BE2C (cell line): ENCODE results near the genes GABRA5, GABRG3 and TJP1.

- RRBS: no CpG with 5 or more reads among the region's 3 CpGs
These were observed 426.1 kb upstream of the ATP10A start for GRCh38 chr15:26289290-26289616.

- RRBS: 8% methylated on average over 78 of the region's 131 CpGs
These were observed at the start of gene GABRA5 for GRCh38 chr15:26866303-26867756. TSS of gene GABRA5 (plus strand) at chr15:26867062.

GRCh38 chr15:26970663-26971795 lies at the start of gene GABRG3:
TSS of gene GABRG3 (plus strand) at chr15:26971181.
- RRBS: 3% methylated on average over 66 of the region's 112 CpGs

DNA sequence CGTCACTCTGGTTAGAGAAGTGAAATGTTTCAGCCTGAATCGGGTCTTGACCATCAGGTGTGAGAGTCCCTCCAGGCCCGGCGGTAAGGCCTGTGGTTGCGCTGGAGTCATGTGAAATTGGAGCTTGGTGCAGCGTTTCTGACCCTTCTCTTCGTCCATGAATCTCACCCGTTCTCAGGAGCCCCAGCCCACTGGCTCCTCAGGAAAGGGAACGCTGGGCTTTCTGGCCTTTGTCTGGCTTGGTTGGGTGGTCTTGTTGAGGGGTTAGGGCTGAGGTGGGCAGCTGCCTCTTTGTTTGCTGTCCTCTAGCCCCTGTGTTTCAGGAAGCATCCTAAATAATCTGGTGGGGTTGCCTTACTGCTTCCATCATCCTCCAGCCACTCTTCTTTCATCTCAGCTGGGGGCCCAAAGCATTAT lies 93.3 kb downstream of the GABRG3 start:
- RRBS: no CpG with 5 or more reads among the region's 9 CpGs

GRCh38 chr15:28159325-28159700 lies 60.2 kb upstream of the OCA2 start:
- RRBS: no CpG with 5 or more reads among the region's 6 CpGs

- RRBS: no CpG with 5 or more reads among the region's 20 CpGs
These were observed 61.5 kb upstream of the OCA2 start for GRCh38 chr15:28160422-28161169.

DNA sequence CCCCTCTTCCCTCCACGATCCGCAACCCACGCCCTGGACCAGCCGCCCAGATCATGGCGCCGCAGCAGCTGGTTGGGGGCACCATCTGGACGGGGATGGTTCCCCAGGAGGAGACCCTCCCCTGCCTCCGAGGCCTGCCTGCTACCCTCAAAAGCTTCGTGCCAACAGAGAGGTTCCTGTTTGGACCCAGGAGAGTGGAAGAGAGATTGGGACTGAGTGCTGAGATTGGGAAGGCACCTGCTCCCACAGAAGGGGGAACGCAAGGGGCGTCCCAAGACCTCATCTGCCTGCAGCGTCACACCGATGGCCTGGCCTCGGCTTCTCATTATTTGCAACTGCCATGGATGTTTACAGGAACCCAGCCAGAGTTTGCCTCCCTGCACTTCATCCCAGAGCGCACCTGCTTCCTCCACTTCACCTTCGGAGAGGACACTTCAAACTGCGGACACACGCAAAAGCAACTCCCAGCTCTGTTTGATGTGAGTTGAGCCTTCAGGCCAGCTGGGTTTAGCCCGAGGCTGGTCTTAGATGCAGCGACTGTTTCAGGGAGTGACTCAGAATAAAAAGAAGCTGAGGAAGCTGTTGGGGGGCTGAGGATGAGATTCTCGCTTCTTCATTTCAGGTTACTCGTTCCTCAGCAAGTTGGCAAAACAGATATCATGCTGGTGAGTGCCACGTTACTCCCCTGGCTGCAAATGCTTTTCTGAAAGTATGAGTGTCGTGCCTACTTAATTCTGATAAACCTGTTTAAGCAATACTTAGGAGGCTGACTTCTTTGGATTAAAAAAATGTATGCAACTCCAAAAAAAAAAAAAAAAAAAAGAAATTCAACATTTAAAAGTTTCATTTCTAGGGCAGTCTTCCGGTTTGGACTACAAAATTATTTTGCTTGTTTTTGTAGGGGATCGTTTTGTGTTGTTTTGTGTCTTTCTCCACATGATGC lies 58.7 kb downstream of the GOLGA6L7 start:
- RRBS: no CpG with 5 or more reads among the region's 26 CpGs

DNA sequence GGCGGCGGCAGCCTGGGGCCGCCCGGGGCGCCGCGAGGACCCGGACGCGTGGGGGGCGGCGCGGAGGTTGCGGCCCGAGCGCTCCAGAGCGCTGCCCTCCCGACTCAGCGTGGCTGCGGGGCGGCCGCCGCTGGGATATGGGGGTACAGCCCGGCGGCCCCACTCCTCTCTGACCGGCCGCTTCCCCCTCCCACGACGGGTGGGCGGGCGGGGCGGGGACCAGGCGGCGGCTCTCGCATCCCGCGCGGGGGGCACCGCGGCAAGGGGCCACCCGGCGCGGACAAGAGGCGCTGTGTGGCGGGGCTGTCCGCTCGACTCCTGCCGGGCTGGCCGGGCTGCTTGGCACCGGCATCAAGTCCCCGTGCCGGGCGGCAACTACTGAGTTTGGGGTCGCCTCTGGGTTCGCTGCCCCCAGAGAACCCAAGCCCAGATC lies 554 bp downstream of the APBA2 start:
- RRBS: under 1% methylated on average over 21 of the region's 55 CpGs

GRCh38 chr15:29348227-29348780 lies 78.7 kb upstream of the NSMCE3 start:
- RRBS: no CpG with 5 or more reads among the region's 12 CpGs

DNA sequence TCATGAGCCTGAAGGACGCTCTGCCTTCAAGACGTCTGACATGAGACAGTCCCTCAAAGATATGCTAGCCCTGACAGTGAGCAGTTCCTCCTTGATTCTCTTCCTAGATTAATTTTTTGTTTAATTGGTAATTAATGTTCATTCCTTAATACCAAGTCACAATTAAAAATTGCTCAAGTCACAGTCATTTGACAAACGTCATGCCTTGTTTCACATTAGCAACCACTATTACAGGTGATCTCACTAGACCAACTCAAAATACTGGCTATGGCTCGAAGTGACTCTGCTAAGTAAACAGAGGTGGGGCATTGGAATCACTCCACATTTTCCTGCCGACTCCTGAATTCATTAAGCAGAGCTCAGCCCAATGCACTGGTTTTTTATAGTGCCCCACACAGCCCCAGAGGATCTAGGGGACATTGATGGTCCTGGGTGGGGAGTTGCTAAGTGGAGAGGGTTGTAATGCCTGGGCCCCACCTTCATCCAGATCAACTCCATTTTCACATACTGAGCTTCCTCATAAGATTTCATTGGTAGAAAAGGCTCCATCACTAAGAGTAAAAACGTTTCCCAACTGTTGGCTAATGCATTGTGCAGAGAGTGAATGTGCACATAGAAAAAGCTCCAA lies 100.0 kb downstream of the ENTREP2 start:
- RRBS: no CpG with 5 or more reads among the region's 6 CpGs

- RRBS: no CpG with 5 or more reads among the region's 26 CpGs
These were observed 103.7 kb downstream of the TJP1 start for GRCh38 chr15:29718459-29719158.

GRCh38 chr15:29790372-29791057 lies 31.8 kb downstream of the TJP1 start:
- RRBS: no CpG with 5 or more reads among the region's 11 CpGs

DNA sequence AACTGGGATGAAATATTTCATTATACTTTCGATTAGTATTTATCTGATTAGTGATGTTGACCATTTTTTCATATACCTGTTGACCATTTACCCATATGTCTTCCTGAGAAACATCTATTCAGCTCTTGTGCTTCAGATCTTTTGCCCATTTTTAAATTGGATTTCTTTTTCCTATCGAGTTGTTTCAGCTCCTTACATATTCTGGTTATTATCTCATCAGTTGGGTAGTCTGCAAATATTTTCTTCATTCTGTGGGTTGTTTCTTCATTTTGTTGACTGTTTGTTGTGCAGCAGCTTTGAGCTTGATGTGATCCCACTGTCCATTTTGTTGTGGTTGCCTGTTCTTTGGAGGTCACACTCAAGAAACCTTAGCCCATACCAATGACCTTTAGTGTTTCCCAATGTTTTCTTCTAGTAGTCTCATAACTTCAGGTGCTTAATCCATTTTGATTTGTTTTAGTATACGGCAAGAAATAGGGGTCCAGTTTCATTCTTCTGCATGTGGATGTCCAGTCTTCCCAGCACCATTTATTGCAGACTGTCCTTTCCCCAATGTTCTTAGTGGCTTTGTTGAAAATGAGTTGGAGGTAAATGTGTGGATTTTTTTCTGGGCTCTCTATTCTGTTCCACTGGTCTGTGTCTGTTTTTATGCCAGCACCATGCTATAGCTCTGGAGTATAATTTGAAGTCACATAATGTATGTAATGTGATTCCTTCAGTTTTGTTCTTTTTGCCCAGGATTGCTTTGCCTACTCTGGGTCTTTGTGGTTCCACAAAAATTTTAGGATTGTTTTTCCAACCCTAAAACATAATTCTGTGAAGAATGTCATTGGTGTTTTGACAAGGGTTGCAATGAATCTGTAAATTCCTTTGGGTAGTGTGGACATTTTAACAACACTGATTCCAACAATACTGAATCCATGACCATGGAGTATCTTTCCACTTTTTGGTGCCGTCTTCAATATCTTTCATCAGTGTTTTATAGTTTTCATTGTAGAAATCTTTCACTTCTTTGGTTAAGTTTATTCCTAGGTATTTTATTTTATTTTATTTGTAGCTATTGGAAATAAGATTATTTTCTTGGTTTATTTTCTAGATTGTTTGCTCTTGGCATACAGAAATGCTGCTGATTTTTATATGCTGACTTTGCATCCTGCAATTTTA lies 30.1 kb downstream of the TJP1 start:
- RRBS: no CpG with 5 or more reads among the region's 4 CpGs

DNA sequence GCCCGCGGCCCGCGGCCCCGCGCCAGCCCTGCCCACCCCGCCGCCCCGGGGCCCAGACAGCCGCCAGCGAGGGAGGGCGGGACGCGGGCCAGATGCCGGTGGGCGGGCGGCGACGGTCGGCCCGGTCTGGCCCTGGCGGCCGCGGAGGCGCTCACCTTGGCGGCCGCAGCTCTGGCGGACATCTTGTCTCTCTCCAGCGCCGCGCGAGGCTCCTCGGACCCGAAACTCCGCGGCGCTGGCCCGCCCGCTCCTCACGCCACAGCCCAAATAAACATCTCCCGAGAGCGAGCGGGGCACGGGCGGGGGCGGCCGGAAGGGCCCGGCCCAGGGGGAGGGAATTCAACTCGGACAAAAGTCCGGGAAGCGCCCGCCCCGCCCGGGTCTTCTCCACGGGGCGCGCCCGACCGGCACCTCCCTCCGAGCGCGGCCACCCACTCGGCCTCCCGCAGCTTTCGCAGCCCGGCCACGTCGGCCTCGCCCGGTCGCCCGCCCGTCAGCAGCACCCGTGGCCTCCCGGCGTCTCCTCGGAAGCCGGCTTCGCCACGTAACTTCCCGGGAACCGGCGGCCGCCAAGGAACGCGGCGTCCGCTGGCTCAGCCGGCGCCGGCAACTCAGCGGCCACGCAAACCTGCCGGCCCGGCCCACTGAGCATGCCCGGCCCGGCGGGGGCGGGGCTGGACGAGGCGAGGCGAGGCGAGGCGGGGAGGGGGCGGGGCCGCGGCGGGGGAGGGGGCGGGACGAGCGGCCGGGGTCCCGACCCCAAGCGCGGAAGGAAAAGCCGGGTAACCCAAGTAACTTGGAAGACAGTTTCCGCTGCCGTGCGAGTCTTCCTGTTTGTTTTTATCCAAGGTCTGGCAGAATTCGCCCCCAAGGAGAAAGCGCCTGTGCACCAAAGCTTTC lies at the start of gene TJP1:
Gene TJP1 (minus strand): TSS at position 622 of the 900 bp plus-strand sequence.
- RRBS: 1% methylated on average over 41 of the region's 121 CpGs

DNA sequence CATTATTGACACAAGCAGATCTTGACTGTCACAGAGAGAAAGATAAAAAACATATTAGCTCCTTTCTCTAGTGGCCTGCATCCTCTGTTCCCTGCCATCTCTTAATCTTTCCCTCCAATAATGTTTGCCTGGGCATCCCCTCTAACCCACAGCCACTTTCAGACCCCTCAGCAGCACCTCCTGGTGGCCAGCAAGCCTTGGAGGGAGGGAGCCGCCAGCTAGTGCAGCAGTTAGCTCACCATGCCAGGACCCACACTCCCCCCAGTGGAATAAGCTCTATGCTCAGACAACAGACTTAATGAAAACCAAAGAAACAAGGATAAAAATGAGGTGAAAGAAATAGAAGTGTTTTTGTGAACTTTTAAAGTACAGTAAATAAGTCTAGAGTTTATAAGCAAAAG lies 103.5 kb upstream of the TJP1 start:
- RRBS: no CpG with 5 or more reads among the region's 1 CpG

- RRBS: 0% methylated on average over 3 of the region's 21 CpGs
These were observed 22.7 kb downstream of the GOLGA8H start for GRCh38 chr15:30626534-30626958.

DNA sequence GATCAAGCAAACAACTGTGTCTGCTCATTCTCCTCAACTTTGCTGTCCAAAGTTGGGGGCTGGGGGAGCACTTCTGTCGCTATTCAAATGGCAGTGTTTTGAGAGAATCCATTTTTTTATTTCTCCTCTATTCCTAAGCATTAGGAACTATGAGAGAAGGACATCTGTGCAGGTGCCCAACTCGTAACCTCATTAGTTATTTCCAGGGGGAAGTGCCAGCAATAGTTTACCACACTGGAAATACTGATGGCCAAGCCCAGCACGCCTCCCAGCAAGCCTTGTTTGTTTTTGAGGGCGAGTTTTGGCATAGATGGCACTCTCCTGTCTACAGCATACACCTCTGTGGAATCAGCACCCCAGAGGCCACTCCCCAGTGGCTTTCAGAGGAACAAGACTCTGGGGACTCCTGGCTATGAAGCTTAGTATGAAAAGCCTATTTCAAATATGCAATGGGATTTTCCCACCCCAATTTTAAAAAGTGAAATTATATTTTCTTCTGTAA lies 36.6 kb downstream of the FAN1 start:
- RRBS: no CpG with 5 or more reads among the region's 4 CpGs

DNA sequence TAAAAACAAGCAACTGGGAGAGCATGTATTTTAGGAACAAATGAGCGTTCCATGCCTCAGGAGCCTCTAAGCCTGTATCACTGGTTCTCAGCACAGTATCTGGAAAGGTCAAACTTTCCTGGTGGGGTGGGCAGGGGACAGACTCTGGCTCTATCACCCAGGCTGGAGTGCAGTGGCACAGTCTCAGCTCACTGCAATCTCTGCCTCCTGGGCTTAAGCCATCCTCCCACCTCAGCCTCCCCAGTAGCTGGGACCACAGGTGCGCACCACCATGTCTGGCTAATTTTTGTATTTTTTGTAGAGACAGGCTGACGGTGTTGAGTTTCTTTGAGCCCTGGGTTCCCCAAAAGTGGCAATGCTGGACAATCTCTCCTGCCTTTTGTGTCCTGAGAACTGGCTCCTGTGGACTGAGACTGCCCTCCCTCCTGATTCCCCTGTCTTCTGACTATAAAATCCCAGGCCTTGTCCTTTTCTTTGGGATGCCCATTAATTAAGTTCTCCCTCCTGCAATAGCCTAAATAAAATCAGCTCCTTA lies 42.0 kb downstream of the FAN1 start:
- RRBS: no CpG with 5 or more reads among the region's 3 CpGs

- RRBS: no CpG with 5 or more reads among the region's 6 CpGs
These were observed 29.3 kb downstream of the MTMR10 start for GRCh38 chr15:30961797-30962867.

DNA sequence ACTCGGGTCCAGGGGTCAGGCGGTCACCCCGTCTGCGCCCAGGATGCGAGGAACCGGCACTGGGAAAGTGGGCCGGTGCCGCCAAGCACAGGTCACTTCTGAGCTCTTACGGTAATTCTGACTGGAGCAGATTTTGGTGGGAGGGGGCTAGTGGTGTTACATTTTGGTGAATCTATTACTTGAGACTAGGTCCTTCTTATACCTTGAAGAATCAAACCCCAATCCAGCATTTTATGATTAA lies 623 bp upstream of the MTMR10 start:
- RRBS: 24% methylated on average over 5 of the region's 9 CpGs